Karpas-422 (cell line): ENCODE measurements around the genes OR2M5, OR2M3, OR2M7, OR2G6 and OR2T29.

DNA sequence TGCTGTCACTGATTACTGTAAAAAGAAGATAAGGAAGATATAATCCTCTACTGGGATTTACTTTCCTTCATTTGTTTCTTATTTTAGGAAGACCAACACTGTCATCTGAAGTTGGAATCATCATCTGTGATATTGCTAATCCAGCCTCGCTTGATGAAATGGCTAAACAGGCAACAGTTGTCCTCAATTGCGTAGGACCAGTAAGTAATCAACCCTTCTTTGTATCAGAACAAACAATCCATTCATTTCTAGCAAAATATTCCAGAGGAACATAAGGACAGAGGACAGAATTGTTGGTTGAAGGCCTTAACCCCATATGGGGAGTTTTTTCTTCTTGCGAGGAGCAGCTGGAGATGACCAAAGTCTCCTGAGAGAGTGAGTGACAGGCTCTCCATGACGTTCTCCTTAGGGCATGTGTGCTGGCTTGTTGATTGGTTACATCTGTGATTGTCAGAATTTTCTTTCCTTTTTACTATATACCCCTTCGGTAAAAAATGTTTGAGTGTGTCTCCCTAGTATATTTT, 2.7 kb downstream of the SCCPDH start:
- PRO-cap, result no peak
- RAMPAGE, long total RNA, result no peak

DNA sequence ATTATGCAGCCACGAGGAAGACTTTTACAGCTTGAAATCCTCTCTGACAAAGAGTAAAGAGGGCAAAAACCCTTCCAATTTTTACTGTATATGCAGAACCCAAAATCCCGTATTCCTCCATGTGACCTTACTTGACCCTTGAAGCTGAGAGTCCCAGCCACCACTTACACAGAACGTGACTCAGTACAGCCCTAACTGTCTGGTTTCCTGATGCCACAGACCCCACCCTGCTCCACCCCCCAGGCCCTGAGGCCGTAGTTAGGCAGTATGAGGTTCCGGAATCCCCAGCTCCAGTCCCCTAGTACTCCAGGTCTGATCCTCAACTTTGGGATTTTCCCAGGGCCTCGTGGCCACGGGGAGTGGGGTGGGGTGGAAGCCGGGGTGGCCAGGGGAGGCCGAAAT, 70.6 kb downstream of the SCCPDH start:
- PRO-cap, result no peak
- RAMPAGE, long total RNA, result no peak

GRCh38 chr1:246874926-246876009, 56.5 kb downstream of the AHCTF1 start:
- PRO-cap, result no peak
- RAMPAGE, long total RNA, result no peak

DNA sequence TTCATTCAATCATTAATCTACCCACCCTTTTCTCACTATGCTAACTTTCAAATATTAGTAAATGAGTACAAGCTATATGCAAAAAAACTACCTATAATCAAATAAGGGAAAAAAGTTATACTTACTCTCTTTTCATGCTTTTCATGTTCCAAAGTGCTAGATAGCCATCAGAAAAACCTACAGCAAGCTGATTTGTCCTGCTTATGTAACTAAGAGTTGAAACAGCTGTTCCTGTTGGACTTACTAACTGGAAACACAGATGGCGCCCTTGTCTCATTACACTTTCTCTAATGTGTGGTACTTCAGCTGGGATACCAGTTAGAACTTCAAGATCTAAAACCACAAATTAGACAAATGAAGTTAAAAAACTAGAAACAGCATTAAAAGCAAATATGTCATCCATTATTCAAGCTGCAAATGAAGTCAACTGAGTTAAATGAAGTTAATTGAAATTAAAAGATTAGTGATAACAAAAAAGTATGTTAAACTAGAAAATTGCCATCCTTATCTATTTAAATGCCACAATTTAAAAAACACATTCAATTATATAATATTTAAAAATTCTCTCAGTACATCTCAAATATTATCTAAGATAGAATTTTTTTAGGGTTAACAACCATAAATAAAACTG, 24.2 kb downstream of the AHCTF1 start:
- PRO-cap, result no peak
- RAMPAGE, long total RNA, result no peak

DNA sequence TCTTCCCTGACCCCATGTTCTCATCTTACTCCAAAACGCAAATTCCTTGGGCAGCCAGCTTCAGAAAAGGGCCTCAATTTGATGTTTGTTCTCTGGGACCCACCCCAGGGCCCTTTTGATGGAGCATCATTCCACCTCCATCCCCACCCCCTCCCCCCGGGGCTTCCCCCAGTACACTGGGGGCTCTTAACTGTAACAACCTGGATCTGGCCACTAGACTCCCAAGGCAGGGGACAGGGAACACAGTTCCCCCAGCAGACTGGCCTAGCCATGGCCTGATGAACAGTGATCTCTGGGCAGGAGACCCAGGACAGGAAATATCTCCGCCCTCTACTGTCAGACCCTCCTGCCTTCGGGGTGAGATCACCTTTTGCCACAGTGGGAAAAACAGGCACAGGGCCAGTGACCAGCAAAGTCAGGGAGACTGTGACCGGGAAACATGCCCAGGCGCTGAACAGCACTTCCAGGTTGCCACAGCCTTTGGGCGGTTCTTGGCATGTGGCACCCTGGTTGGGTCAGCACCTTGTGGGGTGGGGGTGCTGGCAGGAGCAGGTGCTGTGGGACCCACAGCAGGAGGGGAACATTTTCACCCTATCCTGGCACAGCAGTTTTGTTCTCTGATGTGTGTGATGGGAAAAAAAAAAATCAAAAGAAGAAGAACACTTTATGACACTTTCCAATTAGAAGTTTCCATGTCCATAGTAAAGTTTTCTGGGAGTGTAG, 8.9 kb upstream of the ZNF669 start:
- PRO-cap, result no peak
- RAMPAGE, long total RNA, result no peak

GRCh38 chr1:247149580-247150466, 22.0 kb downstream of the ZNF124 start:
- PRO-cap, result no peak
- RAMPAGE, long total RNA, result no peak

DNA sequence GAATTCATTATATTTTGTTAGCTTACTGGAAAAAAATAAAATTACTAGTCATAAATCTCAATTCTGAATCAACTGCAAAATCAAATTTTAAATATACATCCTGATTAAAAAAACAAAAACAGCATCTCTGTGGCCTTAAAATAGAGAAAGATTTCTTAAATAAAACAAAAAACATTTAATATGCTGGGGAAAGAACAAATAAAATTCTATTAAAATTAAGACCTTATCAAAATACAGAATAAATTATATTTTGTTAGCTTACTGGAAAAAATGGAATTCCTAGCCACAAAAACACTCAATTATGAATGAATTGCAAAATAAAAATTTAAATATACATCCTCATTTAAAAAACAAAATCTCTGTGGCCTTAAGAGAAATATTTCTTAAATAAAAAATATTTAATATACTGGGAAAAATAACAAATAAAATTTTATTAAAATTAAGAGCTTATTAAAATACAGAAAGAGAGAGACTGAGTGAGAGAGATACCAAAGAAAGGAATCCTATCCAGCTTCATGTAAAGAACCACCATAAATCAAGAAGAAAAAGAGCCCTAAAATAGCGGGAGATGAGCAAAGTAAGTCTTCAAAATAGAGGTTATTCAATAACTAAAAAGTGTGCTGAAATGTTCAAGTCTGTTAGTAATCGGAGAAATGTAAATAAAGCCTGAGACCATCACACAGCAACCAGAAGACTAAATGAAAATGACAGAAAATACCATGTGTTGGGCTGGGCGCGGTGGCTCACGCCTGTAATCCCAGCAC, 21.2 kb downstream of the ZNF124 start:
- PRO-cap, result no peak
- RAMPAGE, long total RNA, result no peak

DNA sequence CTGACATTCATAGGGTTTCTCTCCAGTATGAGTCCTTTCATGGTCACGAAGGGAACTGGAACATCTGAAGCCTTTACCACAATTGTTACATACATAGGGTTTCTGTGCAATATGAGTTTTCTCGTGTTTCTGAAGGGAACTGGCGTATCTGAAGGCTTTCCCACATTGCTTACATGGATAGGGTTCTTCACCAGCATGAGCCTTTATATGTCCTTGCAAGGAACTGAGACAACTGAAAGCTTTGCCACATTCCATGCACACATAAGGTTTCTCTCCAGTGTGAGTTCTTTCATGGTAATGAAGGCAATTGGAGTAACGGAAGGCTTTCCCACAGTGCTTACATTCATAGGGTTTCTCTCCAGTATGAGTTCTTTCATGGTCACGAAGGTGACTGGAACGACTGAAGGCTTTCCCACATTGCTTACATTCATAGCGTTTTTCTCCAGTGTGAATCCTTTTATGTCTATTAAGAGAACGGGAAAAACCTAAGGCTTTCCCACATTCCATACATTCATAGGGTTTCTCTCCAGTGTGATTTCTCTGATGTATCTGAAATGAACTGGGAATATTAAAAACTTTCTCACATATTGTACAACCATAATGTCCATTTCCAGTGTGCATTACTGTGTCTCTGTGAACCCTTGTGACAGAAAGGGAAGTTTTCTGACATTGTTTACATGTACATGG, 15.0 kb downstream of the ZNF124 start:
- PRO-cap, result no peak
- RAMPAGE, long total RNA, result no peak

- PRO-cap, result no peak
- RAMPAGE, long total RNA, result no peak
These were observed 702 bp upstream of the ZNF496 start for GRCh38 chr1:247332483-247332655.

DNA sequence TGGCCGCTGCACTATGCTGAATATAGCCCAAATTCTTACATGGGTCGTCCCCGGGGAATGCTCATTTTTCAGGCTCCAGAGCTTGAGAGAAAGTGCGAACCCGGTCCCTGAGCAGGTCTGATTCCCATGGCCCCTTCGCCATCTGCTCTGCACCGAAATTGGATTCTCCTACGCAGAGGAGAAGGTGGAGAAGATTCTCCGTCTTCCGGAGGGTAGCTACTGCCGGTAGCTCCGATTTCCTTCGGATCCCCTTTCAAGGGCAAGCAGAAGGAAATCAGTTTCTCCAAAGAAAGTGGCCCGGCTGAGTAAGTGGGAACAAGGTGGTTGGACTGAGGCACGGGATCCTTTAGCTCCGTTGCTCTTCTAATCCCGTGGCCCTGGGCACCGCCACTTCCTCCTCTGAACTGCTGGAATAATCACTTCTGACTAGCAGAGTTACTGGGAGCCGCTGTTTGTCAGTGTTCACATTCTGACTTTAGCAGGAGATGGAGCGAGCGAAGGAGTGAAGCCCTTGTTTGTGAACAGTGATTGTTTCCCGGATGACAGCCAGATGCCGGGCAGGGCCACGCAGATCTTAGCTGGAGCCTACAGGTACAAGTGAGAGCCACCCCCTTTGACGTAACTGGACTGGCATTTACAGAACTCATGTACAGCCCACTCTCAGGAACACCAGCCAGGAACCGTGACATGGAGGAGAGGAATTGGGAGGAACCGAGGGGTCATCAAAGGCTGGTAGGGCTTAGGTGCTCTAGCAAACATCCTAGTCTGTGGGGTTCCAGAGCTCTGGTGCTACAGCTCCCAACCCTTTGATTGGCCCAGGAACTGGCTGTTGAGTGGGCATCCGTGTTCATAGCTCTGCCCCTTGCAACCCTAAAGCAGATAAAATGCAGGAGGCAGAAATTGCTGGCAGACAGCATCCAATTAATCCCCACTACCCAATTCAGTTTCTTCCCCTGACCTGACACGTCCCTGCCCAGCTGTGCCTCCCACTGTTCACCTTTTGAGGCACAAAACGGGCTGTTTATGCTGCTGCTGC, 1.3 kb upstream of the ZNF496 start:
- PRO-cap, result no peak
- RAMPAGE, long total RNA, result no peak

DNA sequence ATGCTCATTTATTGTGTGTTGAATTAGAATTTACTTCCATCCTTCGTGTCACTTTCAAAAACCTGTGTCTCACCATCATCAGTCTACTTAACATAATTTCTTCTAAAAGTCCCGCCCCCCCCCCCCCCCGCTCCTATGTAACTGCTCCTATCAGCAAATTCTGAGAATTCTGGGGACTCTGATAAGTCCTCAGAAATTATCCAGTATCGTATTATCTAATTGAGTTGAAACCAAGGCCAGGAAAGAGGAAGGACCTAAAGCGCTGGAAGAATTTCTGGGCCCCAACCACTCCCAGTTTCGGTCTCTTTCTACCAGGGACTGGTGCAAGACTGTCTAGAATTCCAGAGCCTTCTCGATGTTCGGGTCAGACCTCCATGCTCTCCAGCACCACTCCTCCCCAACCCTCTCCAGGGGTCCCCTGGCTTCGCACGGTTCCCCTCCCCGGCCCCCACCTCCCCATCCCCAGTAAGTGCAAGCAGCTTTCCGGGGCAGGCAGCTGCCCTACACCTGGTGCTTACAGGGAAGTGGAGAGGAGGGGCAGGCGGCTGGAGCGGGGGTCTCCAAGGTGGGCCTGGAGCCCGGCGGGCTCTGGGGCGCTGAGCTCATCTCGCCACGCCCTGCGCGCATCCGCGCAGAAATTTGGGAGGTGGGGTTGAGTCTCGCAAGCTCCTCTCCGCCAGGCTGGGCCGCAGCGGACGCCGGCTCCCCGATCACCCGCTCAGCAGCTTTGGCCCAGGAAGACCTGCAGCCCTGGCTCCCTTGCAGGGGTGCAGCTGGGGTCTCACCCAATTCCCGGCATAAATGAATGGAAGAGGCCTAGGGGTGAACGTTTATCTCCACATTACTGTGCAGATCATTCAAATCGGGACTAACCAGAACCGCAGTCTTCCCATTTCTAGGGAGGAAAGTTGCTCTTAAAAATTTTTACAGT, 16.1 kb upstream of the ZNF496 start:
- PRO-cap, result no peak
- RAMPAGE, long total RNA, result no peak

DNA sequence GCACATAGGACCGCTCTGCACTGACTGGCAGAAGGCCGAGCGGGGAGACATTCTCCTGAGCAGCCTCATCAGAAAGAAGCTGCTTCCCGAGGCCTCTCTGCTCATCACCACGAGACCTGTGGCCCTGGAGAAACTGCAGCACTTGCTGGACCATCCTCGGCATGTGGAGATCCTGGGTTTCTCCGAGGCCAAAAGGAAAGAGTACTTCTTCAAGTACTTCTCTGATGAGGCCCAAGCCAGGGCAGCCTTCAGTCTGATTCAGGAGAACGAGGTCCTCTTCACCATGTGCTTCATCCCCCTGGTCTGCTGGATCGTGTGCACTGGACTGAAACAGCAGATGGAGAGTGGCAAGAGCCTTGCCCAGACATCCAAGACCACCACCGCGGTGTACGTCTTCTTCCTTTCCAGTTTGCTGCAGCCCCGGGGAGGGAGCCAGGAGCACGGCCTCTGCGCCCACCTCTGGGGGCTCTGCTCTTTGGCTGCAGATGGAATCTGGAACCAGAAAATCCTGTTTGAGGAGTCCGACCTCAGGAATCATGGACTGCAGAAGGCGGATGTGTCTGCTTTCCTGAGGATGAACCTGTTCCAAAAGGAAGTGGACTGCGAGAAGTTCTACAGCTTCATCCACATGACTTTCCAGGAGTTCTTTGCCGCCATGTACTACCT, 8.5 kb downstream of the NLRP3 start:
- PRO-cap, result no peak
- RAMPAGE, long total RNA, result no peak

GRCh38 chr1:247445883-247446214, 12.1 kb downstream of the OR2B11 start:
- PRO-cap, result no peak
- RAMPAGE, long total RNA, result no peak

- PRO-cap, result no peak
- RAMPAGE, long total RNA, result no peak
These were observed 1.3 kb upstream of the OR2W3 start for GRCh38 chr1:247894041-247894541.

DNA sequence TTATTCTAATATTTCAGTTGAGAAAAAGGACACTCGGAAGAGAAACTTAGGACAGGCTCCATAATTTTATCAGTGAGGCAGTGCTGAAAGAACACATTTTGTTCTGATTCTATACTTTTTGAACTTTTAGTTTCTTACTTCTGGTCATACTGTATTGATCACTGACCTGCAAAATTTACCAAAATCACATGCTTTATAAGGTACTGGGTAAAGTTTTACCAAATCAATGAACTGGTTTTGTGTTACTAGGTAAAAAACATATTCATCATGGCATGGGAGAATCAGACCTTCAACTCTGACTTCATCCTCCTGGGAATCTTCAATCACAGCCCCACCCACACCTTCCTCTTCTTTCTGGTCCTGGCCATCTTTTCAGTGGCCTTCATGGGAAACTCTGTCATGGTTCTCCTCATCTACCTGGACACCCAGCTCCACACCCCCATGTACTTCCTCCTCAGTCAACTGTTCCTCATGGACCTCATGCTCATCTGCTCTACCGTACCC, at the start of gene OR2M5:
TSS of gene OR2M5 (plus strand) at position 268 of the 504 bp plus-strand sequence.
- PRO-cap, result no peak
- RAMPAGE, long total RNA, result no peak

DNA sequence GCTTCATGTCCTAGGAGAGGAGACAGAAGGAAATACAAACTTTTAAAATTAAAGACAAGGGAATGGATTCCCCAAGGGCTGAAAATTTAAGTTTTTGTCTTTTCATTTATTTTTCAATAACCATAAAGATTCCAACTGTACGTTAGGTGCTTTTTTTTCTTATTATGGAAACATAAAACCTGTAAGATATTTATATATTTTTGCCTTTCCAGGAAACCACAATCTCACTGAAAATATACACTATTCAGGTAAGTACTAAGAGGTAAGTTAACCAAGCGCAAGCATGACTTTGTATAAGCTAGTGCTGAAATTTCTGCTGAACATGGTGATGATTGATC, at the start of gene OR2M3:
TSS of gene OR2M3 (plus strand) at position 212 of the 338 bp plus-strand sequence.
- PRO-cap, result no peak
- RAMPAGE, long total RNA, result no peak

- PRO-cap, result no peak
- RAMPAGE, long total RNA, result no peak
These were observed at the start of gene OR2M7 for GRCh38 chr1:248324391-248325009. OR2M7 (minus strand) TSS chr1:248324568.

DNA sequence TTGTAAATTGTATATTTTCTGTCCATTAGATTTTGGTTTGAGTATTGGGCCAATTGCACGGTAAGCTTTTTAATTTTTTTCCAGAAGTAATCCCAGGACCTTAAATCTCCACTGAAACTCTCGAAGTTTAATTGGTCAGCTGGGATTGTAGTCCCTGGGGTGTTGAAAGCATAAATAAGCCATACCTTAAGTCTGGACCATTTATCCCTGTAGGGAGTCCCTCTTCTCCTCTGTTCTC, at the start of gene OR2G6:
TSS of gene OR2G6 (plus strand) at position 179 of the 238 bp plus-strand sequence.
- PRO-cap, result no peak
- RAMPAGE, long total RNA, result no peak

DNA sequence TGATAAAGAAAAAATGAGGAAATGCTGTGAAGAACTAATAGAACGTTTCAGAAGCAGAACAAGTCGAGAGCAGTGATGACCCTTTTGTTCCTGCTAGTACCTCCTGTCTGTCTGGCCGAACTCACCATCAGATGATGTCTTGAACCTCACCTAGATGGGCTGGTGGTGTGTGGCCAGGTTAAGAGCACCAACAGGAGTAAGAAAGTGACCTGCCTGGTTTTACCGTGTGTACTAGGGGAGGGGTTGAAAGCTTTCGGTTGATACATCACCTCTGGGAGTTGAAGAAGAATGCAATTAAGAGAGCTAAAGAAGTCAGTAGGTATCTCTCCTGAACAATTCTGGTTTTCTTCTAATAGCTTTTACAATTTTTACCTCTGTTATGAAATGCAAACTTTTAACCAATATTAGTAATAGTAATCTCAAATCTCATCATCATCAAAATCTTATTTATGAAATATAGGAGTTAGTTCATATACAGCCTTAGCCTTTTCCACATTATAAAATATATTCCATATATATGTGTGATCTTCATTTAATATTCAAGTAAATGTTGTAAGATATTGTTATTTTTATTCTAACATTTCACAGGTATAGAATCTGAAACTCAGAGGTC, at the start of gene OR2T29:
TSS of gene OR2T29 (minus strand) at position 172 of the 613 bp plus-strand sequence.
- PRO-cap, result no peak
- RAMPAGE, long total RNA, result no peak

DNA sequence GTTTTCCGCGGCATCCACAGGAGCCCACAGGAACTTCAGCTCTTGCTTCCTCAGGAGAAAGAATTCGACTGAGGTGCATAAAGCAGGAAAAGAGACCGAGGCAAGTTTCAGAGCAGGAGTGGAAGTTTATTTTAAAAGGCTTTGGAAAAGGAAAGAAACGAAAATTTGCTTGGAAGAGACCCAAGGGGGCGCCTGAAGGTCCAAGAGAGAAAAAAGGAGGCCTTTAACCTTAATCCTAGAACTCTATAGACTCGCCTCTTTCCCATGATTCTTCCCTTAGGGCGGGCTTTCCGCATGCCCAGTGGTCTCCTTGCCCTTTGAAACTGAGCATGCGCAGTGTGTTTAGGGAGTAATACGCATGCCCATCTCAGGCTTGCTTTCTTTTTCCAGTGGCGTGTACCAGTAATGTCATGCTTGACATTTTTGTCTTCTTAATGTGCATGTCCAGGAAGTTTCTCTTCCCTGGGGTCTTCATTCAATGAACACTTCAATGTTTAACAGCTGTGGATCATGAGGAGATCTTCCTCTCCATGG, 24.6 kb downstream of the LYPD8 start:
- PRO-cap, result no peak
- RAMPAGE, long total RNA, result no peak